HEK293 (cell line): ENCODE measurements around a stretch of chr5.

- PRO-cap: no peak
- RRBS, 2 experiments: no CpG with 5 or more reads among the region's 3 CpGs
These were observed 123.3 kb downstream of the FAM172A start for GRCh38 chr5:93987971-93988828.

GRCh38 chr5:94691925-94692356, 73.5 kb downstream of the SLF1 start:
- PRO-cap: no peak
- RRBS, 2 experiments: no CpG with 5 or more reads among the region's 4 CpGs

DNA sequence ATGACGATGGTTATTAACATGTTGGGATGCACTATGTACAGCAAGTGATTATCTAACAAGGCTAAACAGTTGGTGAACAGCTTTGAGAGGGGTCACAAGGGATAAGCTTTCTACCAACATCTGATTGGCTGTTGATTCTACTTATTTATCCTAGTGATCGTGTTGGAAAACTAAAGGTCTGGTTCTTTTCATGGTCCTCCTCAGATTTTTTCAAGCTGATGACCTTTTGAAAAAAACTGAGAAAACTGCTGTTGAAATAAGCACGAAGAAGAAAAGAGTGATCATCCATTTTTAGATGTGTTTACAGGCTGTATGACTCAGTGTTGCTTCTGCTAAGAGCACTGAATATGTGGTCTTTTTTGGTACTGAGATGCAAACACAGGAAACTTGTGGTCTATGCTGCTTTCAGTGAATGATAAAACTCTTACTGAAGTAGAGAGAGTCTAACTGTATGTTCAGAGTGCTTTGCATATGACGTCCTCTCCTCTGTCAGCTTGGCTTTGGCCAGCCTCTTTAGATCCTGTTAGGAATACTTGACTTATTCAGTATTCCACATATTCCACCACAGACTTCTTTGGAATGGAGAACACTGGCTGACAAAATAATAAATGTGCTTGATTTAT, 174.8 kb downstream of the SLF1 start:
- PRO-cap: no peak
- RRBS, 2 experiments: no CpG with 5 or more reads among the region's 4 CpGs

DNA sequence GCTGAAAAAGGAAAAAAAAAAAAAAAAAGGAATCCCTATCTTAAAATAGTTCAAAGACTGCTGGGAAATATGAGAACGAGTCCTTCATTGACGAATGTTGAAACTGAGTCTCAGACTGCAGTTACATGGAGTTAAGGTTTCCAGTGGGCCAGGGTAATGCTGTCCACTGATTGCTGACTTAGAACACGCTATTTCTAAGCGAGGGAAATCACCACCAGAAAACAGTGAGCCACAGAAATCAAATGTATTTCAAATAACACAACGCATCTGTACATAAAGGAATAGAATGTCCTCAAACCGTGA, 208.5 kb downstream of the MCTP1 start:
- PRO-cap: no peak
- RRBS, 2 experiments: no CpG with 5 or more reads among the region's 6 CpGs

- PRO-cap: no peak
- RRBS, 2 experiments: no CpG with 5 or more reads among the region's 6 CpGs
These were observed 146.5 kb downstream of the MCTP1 start for GRCh38 chr5:95138344-95138868.

- PRO-cap: no peak
These were observed 6.4 kb downstream of the SKIC3 start for GRCh38 chr5:95548368-95548784.

DNA sequence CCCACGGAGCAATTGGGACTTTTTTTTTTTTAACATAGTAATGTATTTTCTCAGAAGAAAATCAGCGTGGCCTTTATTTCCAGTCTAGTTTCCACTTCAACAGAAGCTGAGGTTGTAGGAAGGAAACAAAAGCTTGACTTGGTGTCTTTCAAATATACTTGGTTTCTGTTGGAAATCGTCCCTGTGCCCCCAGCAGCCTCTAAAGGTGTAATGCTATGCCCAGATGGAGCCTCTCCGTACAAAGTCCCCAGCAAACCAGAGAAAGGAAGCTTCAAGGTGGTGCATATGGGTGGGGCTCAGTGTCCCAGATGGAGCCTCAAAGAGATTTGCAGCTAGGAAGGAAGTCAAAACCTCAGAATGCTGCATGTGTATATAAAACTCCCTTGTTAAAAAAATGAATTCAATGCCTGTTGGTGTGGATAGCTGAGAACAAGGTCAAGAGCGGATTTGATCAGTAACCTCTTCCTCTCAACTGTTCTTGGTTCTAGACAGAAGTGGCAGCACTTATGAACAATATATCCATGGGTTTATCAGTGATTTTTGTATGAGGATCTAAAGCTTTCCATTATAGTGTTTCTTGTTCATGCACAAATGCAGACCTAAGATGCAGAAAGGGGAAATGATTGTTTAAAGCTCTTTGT, 2.4 kb downstream of the GPR150 start:
- PRO-cap: no peak
- RRBS, 2 experiments: no CpG with 5 or more reads among the region's 5 CpGs

DNA sequence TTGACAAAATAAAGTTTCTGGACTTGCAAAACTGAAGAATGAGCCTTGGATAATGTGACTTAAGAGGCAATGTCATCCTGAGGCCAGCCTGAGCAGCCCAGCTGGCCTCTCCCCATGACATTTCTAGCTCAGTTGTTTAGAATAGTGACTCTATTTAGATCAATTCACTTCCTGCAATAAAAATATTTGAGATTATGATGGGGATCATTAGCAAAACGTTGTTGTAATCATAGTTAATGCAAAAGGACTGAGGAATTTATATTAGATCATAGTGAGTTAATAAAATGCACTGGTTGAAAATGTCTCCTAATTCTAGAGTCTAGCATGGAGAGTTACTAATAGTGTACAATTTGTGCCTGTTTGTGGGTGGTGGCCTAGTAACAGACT, 11.0 kb upstream of the RHOBTB3 start:
- PRO-cap: no peak
- RRBS, 2 experiments: no CpG with 5 or more reads among the region's 1 CpG

DNA sequence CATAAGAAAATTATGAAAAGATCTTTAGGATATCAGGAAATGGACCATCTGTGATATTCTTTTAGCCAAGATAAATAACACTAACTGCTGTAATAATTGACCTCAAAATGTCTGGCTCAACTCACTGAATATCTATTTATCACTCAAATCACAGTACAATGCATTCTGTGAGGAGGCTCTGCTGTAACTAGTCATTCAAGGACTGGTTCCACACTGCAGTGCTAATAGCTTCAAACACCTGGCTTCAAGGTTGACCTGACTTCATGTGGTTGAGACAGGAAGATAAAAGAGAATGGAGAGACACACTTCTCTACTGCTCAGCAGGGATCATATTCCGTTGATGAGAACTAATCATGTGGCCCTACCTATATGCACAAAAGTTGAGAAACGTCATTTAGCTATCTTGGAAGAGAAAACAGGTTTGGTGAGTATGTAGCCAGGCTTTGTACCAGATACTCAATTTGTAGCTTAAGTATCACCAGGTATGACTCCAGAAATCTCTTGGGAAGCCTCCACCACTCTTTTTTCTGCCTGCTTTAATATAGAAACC, 3.3 kb upstream of the RHOBTB3 start:
- PRO-cap: no peak
- RRBS, 2 experiments: no CpG with 5 or more reads among the region's 2 CpGs

DNA sequence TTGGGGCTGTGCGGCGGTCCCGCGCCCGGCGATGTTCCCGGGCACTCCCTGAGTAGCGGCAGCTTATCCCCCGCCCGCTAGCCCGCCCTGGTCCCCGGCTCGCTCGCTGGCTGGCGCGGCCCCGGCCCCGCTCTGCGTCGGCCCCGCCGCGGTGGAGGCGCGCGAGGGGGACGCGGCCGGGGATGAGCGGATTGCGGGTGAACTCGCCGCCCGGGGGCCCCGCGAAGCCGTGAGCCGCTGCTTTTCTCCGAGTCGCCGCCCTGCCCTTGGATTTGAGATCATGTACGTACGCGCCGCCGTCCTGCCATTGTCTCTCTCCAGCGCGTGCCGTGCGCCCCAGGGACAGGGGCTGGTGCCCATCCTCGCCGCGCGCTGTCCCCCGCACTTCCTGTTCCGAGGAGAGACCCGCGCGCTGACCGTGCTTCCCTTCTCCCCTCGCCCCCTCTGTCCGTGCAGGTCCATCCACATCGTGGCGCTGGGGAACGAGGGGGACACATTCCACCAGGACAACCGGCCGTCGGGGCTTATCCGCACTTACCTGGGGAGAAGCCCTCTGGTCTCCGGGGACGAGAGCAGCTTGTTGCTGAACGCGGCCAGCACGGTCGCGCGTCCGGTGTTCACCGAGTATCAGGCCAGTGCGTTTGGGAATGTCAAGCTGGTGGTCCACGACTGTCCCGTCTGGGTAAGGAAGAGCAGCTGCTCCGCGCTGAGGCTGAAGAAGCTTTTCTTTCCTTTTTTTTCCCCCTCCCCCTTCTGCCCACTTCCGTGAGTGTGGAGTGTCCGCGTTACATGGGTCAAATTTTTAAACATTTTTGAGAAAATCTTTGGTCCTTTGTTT, 486 bp downstream of the RHOBTB3 start:
- PRO-cap: bidirectional peak, plus-strand start at position 635 of the sequence, minus-strand start at position 446 of the sequence
- RRBS, 2 experiments: 1% methylated on average over 32 of the region's 87 CpGs

- PRO-cap: no peak
- RRBS, 2 experiments: no CpG with 5 or more reads among the region's 4 CpGs
These were observed 23.0 kb downstream of the RHOBTB3 start for GRCh38 chr5:95754105-95754559.

DNA sequence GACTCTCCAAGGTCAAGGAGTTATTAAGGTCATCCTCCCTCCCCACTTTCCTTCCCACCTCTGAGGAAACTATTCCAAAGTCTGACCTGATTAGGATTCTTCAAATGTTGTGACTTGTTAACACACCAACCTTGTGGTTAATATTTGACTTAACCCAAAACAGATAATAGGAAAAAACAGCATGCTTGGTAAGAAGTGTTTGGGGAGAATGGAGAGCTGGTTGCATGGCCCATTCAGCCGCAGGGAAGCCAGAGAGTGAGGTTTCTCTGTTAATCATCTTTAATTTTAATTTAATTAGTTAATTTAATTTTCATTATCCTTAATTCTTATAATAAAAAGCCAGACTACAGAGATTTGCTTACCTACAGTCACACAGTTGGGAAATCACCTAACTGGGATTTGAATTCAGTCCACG, 18.6 kb downstream of the GLRX start:
- PRO-cap: no peak
- RRBS, 2 experiments: no CpG with 5 or more reads among the region's 2 CpGs

GRCh38 chr5:95836440-95837326, 14.2 kb upstream of the GLRX start:
- PRO-cap: no peak
- RRBS, 2 experiments: no CpG with 5 or more reads among the region's 5 CpGs

- PRO-cap: no peak
- RRBS, 2 experiments: no CpG with 5 or more reads among the region's 6 CpGs
These were observed 34.1 kb upstream of the GLRX start for GRCh38 chr5:95856615-95857076.

GRCh38 chr5:95862624-95863835, 40.5 kb upstream of the GLRX start:
- PRO-cap: no peak
- RRBS, 2 experiments: no CpG with 5 or more reads among the region's 13 CpGs

- PRO-cap: no peak
- RRBS, 2 experiments: no CpG with 5 or more reads among the region's 12 CpGs
These were observed 63.3 kb downstream of the ELL2 start for GRCh38 chr5:95898053-95899077.

GRCh38 chr5:95939523-95940177, 22.0 kb downstream of the ELL2 start:
- PRO-cap: no peak
- RRBS, 2 experiments: no CpG with 5 or more reads among the region's 3 CpGs

GRCh38 chr5:95946288-95947213, 15.1 kb downstream of the ELL2 start:
- PRO-cap: no peak
- RRBS, 2 experiments: no CpG with 5 or more reads among the region's 3 CpGs

DNA sequence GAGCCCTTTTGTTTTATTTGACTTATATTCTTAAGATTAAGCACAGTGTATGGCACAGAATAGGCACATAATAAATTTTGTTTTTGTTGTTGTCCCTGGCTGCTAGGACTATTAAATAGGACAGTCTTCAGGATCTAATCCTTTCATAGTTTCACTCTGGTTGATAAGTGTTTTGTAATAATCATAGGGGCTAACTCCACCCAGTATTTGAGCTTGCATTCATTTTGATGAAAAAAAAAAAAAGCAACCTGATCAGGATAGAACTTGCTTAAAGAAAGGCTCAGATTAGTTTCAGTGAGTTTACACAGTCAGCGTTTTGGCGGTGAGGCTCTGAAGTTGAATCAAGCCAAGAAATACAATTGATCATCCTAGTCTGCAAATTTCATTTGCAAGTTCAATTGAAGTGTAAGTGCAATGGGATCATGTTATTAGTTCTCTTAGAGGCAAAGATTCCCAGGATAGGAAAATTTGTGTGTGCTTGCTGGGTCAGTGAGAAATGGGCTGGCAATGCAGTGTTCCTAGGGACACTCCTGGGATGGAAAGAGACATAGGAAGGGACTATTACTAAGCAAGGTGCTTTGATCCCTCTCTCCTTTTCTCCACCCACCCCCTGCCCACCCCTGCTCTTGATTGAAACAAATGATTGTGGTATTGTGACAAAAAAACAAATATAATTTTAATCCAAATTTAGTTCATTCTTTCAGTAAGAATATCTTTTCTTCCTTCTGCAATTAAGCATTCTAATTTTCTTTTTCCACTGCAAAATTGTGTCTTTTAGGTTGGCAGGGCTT, 159.8 kb upstream of the ELL2 start:
- PRO-cap: no peak
- RRBS, 2 experiments: no CpG with 5 or more reads among the region's 2 CpGs

- PRO-cap: no peak
- RRBS, 2 experiments: no CpG with 5 or more reads among the region's 6 CpGs
These were observed 135.2 kb downstream of the PCSK1 start for GRCh38 chr5:96297687-96298433.